Daoy (cell line): ENCODE measurements around the gene OSTF1.

GRCh38 chr9:75088405-75089519, at the start of gene OSTF1:
TSS of gene OSTF1 (plus strand) at chr9:75088514.
- RAMPAGE, long total RNA = start-site peak on the plus strand at chr9:75088480-75088556, 193 and 87 reads in 2 replicates

DNA sequence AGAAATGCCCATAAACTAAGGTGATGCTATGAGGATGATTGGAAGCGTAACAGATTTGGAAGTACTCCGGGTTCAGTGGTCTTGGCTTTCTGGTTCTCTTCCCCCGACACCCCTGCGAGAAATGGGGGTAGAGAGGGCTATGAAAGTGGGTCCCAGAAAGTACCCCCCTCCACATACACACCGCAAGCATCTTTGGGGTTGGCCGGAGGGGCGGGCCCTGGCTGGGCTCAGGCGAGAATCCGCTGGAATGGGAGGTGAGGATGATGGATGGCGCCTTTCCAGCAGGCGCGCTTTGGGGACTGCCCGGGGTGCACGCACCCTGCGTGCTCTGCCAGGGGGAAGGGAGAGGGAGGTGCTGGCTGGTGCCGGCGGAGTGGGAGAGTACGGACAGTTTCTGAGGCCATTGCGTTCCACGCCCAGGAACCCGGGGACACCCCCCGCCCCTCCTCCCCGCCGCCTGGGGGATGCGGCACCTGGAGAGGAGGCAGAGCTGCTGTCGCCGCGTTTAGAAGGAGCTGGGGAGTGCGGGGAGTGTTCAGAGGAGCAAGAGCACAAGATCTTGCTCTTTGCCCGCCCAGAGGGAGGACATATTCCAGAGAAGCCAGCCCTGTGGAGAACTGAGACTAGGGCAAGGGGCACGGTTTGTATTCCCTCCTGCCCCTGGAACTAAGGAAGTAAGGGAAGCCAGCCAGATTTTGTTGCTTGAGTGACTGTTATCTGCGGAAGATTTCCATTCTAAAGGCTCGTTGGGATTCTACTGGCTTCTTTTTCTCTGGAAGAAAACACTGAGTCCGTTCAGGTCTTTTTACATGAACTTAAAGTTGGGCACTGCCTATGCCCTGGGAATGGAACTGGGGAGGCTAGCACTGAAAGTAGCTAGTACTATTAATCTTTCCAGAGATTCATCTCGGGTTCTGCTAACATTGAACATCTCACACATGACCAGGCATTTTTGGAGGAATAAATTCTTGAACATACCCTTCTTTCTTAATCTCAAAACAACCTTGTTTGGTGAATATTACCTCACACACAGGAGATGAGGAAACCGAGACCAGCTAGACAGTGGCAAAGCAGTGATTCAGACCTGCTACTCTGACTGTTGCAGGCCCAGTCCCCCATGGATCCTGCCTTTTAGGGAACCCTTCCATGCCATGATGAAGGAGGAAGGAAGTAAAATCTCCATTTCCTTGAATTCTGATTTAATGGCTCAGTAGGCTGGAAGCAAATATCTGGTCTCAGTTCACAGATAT, 2.2 kb downstream of the PCSK5 start:
- RAMPAGE, long total RNA = no peak

- RAMPAGE, long total RNA = no peak
Measured at GRCh38 chr9:75930794-75931302, 40.4 kb downstream of the PCSK5 start.

DNA sequence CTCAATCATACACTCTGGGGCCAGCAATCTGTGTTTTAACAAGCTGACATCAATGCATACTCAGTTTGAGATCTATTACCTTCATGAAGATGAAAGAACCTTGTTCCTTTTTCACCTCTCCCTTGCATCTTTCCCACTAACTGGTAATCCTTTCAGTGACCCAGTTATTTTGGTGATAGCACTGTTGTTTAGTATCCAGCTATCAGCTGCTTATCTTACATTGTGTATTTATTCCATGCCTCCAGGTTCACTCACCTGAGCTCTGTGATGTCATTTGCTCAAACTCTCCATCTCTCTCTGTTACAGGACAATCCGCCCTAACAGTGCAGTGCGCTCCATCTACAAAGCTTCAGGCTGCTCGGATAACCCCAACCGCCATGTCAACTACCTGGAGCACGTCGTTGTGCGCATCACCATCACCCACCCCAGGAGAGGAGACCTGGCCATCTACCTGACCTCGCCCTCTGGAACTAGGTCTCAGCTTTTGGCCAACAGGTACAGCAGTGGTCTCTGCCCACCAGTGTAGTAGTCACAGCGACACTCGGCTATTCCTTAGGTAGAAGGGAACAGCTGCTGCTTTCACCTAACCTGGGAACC, 235.5 kb downstream of the RFK start:
- RAMPAGE, long total RNA = no peak

GRCh38 chr9:76215967-76216381, 178.3 kb downstream of the RFK start:
- RAMPAGE, long total RNA = no peak

DNA sequence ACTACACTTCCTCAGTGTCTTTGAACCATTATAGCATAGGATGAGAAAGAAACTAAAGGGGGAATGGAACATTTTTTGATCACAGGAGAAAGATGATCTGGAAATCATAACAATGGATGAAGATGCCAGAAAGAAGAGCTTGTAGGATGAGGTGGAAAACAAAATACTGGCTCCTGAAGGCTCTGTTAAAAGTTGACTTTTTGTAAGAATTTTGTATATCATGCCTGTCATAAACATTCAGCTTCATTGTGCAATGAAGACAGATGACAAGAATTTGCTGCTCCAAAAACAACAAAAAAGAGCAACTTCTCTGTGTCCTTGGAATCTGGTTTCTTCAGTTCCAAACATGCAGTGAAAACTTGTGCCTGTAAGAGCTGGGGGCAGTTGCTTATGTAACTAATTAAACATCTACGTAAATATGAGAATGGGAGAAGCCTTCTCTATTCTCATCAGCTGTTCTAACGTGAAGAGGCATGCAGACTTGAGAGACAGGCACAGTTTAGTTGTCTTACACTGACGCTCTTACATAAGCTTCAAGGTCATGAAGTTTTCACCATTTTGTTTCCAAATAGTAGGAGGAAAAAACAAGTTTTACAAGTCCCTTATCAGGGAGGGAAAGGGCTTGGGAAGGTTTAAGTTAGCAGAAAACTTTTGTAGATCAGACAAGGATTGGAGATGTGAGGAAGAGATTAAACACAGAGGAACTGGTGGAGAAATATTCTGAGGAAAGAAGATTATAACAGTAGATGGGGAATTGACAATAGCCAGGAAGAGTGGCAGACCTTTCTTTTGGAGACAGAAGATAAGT, 170.5 kb downstream of the RFK start:
- RAMPAGE, long total RNA = no peak

- RAMPAGE, long total RNA = no peak
Measured at GRCh38 chr9:76394708-76395391, 624 bp upstream of the RFK start.

DNA sequence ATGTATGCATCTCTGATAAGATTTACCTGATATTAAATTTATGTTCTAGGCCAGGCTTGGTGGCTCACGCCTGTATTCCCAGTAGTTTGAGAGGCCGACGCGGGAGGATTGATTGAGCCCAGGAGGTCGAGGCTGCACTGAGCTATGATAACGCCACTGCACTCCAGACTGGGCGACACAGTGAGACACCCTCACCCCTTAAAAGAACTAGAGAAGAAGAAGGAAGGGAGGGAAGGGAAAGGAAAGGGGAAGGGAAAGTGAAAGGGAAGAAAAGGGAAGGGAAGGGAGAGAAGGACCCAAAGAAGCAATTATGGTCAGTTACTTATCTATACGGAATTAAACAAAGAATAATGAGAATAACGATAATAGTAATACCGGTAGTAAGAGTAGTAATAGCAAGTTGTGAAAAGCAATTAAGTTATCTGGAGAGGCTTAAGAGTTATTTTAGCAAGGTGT, 1.2 kb upstream of the RFK start:
- RAMPAGE, long total RNA = no peak

DNA sequence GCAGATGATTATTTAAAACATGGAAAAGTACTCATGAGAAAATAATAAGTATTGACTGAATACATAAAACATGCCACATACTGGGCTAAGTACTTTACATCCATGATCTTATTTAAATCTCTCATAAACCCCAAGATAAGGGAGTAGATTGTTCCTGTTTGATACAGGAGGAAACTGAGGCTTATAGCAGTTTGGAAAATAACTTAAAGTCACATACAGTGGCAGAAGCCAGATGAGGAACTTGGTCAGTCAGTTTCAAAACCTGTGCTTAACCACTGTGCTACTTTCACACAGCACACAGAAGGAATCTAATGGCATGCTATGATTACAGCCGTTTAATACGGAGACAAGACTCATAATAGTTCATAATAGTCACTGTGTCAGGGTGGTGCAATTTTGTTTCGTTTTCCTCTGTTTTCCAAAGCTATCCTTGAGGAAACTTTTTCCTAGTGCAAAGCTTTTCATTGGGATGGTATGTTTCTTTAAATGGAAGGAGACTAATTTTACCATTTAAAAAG, 112.2 kb downstream of the GCNT1 start:
- RAMPAGE, long total RNA = no peak

DNA sequence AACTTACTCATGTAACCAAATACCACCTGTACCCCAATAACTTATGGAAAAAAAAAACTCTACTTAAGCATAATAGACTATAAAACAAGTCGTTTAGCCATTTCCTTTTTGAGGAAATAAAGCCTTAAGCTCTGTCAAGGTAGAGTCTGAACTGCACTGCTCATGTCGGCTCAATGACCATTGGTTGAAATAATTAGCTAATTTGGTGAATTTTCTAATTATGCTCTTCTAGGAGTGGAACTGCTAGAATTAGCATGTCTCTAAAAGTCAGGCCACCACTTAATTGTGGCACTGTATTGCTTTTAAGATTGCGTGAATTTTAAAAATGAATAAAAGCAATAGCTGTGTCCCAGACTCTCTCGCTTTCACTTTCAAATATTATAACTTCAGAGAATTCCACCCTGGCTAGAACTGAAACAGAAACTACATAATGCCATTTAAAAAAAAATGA, 192.2 kb downstream of the GCNT1 start:
- RAMPAGE, long total RNA = no peak

DNA sequence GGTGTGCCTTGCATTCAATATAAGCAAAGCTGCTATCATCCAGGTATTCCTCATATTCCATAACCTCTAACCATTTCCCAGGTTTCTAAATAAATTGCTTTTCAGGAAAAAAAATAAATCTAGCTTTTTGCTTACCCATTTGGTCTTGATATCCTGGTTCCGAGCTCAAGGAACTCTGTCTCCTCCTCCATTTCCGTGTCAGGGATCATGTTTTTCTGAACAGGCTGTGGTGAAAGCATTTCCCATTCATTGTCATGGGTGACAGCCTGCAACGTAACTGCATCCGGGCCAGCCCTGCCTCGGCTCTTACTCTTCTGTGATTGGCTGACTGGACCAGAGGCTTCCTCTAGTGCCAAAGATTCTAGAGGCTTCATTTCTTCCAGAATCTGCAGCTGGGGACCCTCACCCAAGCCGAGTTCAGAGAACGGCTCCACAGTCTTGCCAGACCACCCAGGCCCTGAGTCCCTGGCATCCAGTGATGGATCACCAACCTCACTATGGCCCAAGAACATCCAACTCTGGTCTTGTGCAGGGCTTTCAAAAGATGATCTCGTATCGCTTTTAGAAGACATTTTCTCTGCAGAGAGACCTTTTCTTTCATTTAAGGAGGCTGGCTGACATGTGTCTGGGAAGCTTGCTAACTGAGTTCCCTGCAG, 202.6 kb downstream of the PRUNE2 start:
- RAMPAGE, long total RNA = no peak

DNA sequence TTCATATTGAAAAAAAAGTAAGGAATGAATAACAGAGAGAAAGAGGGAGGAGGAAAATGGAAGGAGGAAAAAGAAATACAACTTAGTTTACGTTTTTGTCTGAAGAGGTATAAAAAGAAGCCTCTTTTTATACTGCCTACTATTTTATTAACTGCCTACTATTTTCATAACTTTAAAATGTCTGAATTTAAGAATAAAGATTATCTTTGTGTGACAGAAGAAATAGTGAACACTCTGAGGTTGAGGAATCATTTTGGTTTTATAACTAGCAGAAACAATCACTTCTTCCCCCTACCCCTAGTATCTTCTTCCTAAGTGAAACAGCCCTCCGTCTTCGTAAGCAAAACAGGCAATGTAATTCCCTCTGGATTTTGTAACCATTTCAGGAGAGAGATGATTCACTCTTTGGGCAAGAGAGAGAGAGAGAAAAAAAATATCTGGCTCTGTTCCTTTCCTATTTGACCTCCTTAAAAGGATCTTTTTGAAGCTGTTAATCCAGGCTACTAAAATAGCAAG, 70.5 kb downstream of the PRUNE2 start:
- RAMPAGE, long total RNA = no peak

GRCh38 chr9:77018254-77019405, 825 bp upstream of the FOXB2 start:
- RAMPAGE, long total RNA = no peak

GRCh38 chr9:77740084-77740640, 92.0 kb upstream of the GNA14 start:
- RAMPAGE, long total RNA = no peak

- RAMPAGE, long total RNA = no peak
Measured at GRCh38 chr9:77901121-77902132, 130.2 kb downstream of the GNAQ start.

DNA sequence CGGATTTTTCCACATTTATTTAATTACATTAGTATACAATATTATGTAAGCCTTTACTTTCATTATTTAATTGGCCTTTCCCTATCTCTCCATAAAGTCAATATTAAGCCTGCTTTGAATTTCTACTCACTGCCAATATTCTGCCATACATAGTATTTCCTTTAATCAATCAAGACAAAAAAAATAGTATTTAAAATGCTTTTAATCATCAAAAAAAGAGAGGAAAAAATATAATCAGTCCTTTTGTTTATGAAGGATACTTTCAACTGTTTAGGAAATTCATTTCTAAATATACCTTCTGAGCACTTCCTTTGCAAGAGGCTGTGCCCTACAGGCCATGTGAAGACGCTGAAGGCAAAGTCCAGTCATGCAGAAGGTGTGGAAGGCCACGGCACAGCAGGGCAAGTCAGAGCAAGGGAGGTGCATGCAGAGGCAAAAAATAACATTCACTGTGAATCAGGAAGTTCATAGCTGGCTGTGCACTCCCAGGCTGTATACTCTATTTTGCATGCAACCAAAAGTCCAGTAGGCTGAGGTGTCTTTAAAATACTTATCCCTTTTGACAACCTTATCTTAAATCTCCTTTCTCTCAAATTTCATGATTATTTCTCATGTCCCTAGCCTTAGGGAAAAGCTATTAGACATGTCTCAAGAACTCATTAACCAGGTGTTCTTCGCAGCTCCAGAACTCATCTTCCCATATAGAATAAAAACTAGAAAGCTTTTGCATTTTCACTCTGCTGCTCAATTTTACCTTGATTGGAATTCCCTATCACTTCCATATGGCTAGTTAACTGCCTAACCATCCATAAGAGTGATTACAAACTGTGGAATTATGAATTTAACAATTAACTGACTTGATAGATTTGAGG, 50.3 kb downstream of the GNAQ start:
- RAMPAGE, long total RNA = no peak

DNA sequence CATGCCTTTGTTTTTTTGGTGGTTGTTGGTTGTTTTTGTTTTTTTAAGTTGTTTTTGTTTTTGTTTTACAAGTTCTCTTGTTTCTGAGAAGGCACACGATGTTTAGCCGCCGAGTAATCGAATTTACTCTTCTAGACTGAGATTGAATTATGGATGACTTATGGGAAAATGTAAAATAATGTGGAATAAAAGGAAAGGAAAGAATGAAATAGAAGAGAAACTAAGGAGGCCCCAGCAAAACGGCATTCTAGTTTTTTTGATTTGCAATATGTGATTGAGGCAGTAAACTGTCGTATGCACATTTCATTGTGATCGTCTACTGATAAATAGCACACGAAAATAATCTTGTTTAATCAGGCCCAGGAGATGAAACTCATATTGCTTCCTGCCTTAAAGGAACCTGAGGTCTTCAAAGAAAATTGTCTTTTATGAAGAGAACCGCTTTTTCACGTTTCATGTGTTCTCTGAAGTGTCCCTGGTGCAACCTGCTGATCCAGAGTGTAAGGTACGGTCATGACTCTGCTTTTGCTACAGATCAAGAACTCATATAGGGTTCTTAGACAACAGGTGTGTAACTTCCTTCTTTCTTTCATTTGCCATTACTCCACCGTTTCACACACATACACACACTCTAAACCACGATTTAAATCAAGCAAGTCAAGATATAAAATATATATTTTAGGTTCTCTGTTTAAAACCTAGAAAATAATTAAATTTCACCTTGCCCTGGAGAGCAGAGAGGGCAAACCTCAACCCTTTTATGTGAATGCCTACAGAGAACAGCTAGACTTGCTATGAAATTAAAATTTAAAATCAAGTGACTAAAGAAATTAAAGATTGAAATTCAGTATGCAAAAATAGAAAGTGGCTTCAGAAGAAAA, 1.4 kb upstream of the GNAQ start:
- RAMPAGE, long total RNA = no peak

GRCh38 chr9:78295965-78296709, 788 bp upstream of the PSAT1 start:
- RAMPAGE, long total RNA = no peak

DNA sequence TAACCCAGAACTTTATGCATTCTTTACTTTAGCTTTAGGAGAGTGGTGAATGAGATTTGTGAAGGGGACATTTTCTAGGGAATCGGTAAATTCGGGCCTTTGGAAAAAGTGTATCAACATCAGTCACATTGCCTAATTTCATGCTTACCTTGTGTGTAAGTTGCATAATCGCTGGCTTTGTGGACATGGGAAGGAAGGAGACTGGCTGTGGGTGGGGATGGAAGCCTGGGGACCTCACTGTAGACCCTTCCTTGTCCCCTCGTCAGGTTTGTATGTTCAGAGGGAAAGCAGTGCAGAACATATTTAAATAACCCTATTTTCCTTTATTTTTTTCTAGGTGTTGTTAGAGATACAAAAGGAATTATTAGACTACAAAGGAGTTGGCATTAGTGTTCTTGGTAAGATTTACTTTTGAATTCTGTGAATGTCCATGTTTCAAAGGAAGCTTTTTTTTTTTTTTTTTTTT, 3.4 kb downstream of the PSAT1 start:
- RAMPAGE, long total RNA = no peak

DNA sequence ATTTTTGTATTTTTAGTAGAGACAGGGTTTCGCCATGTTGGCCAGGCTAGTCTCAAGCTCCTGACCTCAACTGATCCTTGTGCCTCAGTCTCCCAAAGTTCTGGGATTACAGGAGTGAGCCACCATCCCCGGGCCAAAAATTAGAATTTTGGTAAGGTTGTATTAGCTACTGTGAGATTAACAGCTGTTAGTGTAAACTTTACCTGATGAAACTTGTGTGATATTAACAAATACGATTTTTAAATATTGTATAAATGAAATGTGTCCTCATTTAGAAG, 478.8 kb upstream of the TLE4 start:
- RAMPAGE, long total RNA = no peak